ENCODE data around the gene DET1.

GRCh38 chr15:88546181-88547116 is at the start of gene DET1:
Gene DET1, minus strand, starts transcription at chr15:88546681.
- PRO-cap, 5 experiments, result peak in 5 of 5 experiments; most common plus-strand start chr15:88546557 (in 5); most common minus-strand start chr15:88546331 (in 3)
- RAMPAGE, long total RNA, 2 experiments, result no peak in any of the 2 experiments
- RRBS, result 2% methylated on average over 10 of the region's 35 CpGs

- PRO-cap, 5 experiments, result peak in 2 of 5 experiments; most common plus-strand start chr15:88622421 (in 1); most common minus-strand start chr15:88622309 (in 1)
- RAMPAGE, long total RNA, 2 experiments, result no peak in any of the 2 experiments
- RRBS, result no CpG with 5 or more reads among the region's 13 CpGs
Measured at GRCh38 chr15:88621858-88622651, 915 bp downstream of the AEN start.

- PRO-cap, 5 experiments, result no peak in any of the 5 experiments
- RAMPAGE, long total RNA, 2 experiments, result no peak in any of the 2 experiments
- RRBS, result no CpG with 5 or more reads among the region's 2 CpGs
Measured at GRCh38 chr15:88635123-88635478, 3.7 kb upstream of the ISG20 start.

- PRO-cap, 5 experiments, result peak in 5 of 5 experiments; most common plus-strand start chr15:88636325 (in 5); most common minus-strand start chr15:88635528 (in 1)
- RAMPAGE, long total RNA, 2 experiments, result no peak in any of the 2 experiments
- RRBS, result no CpG with 5 or more reads among the region's 19 CpGs
Measured at GRCh38 chr15:88635479-88636605, 3.0 kb upstream of the ISG20 start.

DNA sequence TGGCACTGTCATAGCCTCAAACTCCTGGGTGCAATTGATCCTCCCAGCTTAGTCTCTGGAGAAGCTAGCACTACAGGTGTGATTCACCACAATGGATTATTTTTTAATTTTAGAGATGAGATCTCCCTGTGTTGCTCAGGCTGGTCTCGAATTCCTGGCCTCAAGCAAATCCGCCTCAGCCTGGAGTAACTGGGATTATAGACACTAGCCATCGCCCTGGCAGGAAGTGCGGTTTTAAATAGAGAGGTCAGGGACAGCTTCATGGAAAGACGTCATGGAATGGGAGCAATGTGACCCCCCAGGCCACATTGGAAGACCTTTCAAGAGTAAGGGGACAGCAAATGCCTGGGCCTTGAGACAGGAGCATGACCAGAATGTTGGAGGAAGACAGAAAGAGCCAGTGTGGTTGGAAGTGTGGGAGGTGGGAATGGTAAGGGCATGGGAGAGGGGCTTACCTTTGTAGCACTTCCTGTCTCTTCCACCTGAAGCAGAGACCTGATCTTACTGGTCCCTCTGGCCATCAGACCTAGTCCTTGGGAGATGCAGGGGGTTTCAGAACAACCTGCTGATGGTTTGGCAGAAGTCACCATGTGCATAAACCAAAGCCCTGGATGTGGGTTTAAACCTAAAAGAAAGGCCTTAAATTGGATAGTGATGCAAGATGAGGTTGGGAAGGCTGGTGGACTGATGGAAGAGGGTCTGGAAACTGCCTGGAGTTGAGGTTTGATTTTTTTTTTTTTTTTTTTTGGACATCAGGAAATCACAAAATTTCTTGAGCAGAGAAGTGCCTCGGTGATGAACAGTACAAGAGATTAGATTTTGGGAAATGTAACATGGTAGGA is 2.0 kb upstream of the ISG20 start:
- PRO-cap, 5 experiments, result no peak in any of the 5 experiments
- RAMPAGE, long total RNA, 2 experiments, result no peak in any of the 2 experiments
- RRBS, result no CpG with 5 or more reads among the region's 6 CpGs

DNA sequence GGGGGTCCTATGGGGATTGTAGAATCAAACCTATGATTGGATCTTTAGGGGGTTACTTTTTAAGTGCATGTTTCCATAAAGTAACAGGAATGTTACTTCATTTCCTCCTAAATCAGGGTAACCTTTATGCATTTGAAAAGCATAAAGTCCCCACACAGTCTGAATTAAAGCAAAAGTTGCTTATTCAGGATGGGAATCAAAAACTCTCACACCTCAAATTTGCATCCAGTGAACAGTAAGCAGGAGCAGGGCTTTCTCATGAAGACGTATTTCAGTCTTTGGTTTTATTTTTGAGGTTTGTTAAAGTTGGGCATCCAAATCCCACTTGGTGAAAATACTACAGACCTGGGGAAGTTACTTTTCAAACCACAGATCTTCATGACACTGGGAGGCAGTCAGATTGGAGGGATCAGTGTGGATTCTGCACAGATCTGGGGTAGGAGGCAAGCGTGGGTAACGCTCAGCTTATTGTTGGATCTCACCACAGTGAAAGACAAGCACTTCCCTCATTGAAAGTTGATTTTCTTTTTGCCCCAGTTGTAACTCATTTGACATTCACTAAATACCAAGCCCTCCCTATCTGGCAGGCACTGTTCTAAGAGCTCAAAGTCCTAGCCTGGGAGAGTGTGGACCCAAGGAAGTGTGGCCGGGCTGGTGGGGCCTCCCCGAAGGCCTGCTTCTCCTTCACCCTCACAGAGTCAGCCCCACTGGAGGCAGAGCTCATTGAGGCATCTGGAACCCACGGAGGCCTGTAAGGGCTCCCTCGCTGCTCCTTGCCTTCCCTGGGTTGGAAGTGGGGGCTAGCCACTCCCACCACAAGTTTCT is 867 bp upstream of the ISG20 start:
- PRO-cap, 5 experiments, result no peak in any of the 5 experiments
- RAMPAGE, long total RNA, 2 experiments, result no peak in any of the 2 experiments
- RRBS, result no CpG with 5 or more reads among the region's 7 CpGs

DNA sequence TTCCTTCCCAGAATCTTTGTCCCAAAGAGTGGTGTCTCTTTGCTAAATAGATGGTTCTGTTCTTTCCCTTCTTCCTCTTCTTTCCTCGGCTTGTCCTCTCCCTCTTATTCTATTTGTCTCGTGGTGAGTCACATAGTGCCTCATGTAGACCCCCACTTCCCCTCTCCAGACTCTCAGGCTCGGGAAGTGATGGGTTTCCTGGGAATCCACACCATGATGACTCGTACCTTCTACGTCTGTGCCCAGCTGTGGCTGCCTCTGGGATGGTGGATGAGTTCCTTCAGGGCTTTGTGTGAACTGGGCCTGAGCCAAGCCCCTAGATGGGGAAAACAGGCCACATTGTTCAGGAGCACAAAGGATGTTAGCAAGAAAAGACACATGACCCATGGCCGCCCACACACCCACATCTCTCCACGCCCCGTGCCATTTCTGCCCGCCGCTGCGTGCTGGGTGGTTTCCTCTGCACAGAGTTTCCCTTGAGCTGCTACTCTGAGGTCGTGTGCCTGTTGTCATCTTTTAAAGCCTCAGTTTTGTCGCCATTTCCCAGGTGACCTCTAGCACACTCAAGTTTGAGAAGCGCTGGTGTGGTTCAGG is 10.5 kb downstream of the ISG20 start:
- PRO-cap, 5 experiments, result peak in 1 of 5 experiments; most common minus-strand start position 77 of the sequence (in 1)
- RAMPAGE, long total RNA, 2 experiments, result no peak in any of the 2 experiments
- RRBS, result no CpG with 5 or more reads among the region's 14 CpGs

DNA sequence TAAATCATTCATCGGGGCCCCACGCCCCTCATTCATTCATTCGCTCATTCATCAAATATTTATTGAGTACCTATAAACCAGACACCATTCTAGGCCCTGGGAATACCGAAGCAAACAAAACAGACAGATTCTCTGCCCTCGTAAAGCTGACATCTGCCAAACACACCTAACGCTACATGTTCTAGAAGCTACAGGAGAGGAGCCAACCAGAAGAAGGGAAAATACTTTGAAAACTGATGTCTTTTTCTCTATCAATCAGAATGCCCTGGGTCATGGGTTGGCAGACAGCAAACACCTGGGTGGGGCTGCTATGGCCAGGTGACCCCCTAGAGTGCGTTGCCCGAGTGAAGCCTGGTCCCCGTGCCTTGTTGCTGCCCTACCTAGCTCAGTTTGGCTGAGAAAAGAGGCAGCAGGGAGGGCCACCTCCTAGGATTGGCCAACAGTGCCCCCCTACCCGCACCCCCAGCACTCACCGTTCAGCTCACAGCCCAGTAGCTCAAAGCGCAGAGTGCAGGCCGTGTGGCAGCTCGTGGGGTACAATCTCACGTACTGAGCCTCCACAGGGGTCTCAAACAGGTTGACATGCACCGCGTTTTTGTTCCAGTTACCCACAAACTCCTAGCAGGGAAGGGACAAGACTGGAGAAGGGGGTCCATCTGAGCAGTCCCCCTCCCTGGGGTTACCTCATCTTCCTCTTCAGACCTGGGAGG is 7.7 kb downstream of the MFGE8 start:
- PRO-cap, 5 experiments, result no peak in any of the 5 experiments
- RAMPAGE, long total RNA, 2 experiments, result no peak in any of the 2 experiments
- RRBS, result no CpG with 5 or more reads among the region's 17 CpGs

DNA sequence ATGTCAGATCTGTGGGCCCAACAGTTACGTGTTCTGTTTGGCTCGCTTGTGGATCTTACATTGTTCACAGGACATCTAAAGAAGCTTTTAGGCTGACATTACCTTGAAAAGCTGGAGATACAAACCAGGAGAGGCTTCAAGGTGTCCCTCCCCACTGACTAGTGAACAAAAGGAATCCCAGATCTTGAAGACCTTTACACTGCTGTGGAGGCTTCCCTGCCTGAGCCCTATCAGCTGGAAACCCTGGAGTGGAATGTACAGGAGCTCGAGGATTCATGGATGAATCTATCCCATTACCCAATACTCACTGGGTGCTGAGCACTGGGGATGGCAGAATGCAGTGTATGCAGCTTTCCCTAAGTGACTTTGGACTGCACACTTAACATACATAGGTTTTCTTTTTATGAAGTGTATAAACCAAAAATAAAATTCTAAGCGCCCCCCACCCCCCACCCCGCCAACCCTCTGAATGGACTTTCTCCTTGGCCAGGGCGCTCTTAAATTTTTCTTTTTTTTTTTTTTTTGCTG is 82.3 kb upstream of the MFGE8 start:
- PRO-cap, 5 experiments, result no peak in any of the 5 experiments
- RAMPAGE, long total RNA, 2 experiments, result no peak in any of the 2 experiments
- RRBS, result no CpG with 5 or more reads among the region's 6 CpGs

- PRO-cap, 5 experiments, result peak in 5 of 5 experiments; most common plus-strand start chr15:89090913 (in 2); most common minus-strand start chr15:89090970 (in 2)
- RAMPAGE, long total RNA, 2 experiments, result no peak in any of the 2 experiments
- RRBS, result no CpG with 5 or more reads among the region's 16 CpGs
Measured at GRCh38 chr15:89090612-89091719, 2.7 kb downstream of the ABHD2 start.

- PRO-cap, 5 experiments, result peak in 3 of 5 experiments; most common plus-strand start chr15:89102163 (in 2); most common minus-strand start chr15:89102023 (in 3)
- RAMPAGE, long total RNA, 2 experiments, result no peak in any of the 2 experiments
- RRBS, result no CpG with 5 or more reads among the region's 9 CpGs
Measured at GRCh38 chr15:89101770-89102524, 13.7 kb downstream of the ABHD2 start.

DNA sequence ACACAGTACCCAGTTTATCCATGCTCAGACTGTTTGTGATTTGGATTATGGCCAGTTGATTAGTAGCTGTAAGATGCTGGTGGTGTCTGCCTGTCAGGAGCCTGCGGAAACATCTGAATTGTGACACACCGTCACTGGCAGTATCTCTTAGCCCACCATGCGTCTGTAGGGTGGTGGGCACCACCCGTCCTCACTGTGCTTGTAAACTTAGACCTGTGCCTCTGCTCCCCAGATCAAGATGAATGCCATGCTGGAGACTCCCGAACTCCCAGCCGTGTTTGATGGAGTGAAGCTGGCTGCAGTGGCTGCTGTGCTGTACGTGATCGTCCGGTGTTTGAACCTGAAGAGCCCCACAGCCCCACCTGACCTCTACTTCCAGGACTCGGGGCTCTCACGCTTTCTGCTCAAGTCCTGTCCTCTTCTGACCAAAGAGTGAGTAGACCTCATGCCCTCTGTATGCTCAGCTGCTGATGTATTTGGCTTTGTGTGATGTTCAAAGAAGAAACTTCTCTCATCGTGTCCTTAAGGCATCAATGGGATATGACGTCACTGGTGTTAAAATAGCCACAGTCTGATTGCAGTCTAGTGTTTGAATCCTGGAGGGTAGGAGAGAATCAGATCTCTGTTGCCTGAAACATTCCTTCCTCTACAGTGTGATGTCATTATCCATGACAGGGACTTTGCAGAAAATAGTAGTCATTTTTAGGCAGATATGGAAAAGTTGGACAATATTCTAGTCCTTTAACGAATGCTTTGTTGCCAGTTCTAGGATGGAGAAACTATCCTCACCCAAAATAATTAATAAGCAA is 28.0 kb downstream of the ABHD2 start:
- PRO-cap, 5 experiments, result no peak in any of the 5 experiments
- RAMPAGE, long total RNA, 2 experiments, result no peak in any of the 2 experiments
- RRBS, result no CpG with 5 or more reads among the region's 14 CpGs

DNA sequence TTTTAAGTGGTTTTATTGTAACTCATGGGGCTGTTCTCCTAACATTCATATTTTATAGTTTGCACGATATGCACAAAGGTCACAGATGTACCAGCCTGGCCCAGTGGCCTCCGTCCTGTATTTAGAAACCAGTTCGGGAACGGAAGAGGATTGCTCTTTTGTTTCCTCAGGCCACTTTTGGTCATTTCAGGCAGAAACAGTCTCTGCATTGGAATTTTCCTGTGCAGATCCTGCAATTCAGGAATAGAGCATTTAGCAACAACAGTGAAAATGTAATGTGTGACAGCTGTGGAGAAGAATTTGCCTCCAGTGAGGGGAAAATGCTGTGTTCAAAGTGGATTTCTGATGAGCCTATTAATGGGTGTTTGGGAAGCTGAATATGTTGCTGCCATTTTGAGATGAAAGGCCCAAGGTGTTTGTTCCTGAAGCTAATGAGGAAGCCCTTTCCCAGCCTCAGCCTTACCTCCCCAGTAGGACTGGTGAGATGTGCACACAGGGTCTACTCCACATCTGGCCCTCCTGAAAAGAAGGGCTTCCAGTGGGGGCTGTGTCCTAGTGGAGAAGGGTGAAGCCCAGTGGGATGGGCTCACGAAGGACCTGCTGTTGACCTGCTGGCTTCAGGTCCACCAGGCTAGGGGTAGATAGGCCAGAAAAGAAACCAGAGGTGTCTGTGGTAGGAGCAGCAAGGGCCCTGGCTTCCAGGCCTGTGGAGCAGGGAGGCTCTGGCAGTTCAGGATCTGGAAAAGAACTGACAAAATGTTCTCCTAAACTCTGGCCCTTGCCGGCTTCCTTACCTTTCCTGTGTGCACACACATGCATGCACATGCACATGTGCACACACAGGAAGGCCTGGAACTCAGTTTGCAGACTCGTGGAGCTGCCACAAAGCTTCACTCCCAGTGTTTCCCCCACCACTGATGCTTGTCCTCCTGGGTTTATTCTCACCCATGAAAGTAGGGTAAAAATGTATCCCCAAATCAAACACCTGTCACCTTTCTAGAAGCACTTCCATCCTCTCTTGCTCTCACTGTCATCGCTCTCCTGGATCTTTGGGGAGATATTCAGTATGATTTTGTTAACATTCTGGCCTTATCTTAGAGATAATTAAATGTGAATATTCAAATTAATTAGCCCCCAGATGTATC is 49.5 kb downstream of the ABHD2 start:
- PRO-cap, 5 experiments, result peak in 1 of 5 experiments; most common plus-strand start position 131 of the sequence (in 1); most common minus-strand start position 123 of the sequence (in 1)
- RAMPAGE, long total RNA, 2 experiments, result no peak in any of the 2 experiments
- RRBS, result no CpG with 5 or more reads among the region's 8 CpGs

DNA sequence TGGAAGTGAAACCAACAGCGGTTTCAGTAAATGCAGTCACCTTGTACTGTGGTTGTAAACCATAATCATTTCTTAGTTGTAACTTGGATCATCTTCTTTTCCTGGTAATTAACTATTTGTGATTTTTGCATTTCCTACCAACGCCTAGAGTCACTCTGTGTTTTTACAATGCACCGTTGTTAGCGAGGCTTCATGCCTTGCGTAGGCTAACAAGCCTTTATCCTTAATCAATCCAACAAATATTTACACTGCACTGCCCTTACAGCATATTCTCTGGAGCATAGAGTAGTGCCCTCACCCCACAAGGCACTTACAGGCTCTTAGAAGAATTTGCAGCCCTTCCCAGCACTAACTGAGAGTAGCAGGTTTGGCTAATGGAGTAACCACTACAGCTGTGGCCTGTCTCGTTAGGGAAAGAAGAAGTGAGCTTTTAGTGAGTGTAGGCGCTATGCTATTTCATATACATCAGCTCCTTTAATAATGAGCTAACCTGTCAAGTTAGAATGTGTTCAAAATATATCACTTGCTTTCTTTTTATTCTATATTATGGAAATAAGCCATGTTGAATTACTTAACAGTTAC is 62.7 kb downstream of the ABHD2 start:
- PRO-cap, 5 experiments, result no peak in any of the 5 experiments
- RAMPAGE, long total RNA, 2 experiments, result no peak in any of the 2 experiments
- RRBS, result no CpG with 5 or more reads among the region's 7 CpGs

- PRO-cap, 5 experiments, result no peak in any of the 5 experiments
- RAMPAGE, long total RNA, 2 experiments, result no peak in any of the 2 experiments
- RRBS, result no CpG with 5 or more reads among the region's 32 CpGs
Measured at GRCh38 chr15:89200930-89202150, 20.0 kb downstream of the RLBP1 start.

GRCh38 chr15:89320789-89322068 is 13.4 kb downstream of the POLG start:
- PRO-cap, 5 experiments, result peak in 1 of 5 experiments; most common plus-strand start chr15:89321688 (in 1); most common minus-strand start chr15:89321627 (in 1)
- RAMPAGE, long total RNA, 2 experiments, result no peak in any of the 2 experiments
- RRBS, result 50% methylated on average over 2 of the region's 21 CpGs

GRCh38 chr15:89330154-89330450 is 4.5 kb downstream of the POLG start:
- PRO-cap, 5 experiments, result no peak in any of the 5 experiments
- RAMPAGE, long total RNA, 2 experiments, result no peak in any of the 2 experiments
- RRBS, result no CpG with 5 or more reads among the region's 5 CpGs

GRCh38 chr15:89378364-89379416 is 44.1 kb upstream of the POLG start:
- PRO-cap, 5 experiments, result no peak in any of the 5 experiments
- RAMPAGE, long total RNA, 2 experiments, result no peak in any of the 2 experiments
- RRBS, result 7% methylated on average over 48 of the region's 100 CpGs

- PRO-cap, 5 experiments, result no peak in any of the 5 experiments
- RAMPAGE, long total RNA, 2 experiments, result no peak in any of the 2 experiments
Measured at GRCh38 chr15:89456811-89457541, 39.4 kb downstream of the RHCG start.

DNA sequence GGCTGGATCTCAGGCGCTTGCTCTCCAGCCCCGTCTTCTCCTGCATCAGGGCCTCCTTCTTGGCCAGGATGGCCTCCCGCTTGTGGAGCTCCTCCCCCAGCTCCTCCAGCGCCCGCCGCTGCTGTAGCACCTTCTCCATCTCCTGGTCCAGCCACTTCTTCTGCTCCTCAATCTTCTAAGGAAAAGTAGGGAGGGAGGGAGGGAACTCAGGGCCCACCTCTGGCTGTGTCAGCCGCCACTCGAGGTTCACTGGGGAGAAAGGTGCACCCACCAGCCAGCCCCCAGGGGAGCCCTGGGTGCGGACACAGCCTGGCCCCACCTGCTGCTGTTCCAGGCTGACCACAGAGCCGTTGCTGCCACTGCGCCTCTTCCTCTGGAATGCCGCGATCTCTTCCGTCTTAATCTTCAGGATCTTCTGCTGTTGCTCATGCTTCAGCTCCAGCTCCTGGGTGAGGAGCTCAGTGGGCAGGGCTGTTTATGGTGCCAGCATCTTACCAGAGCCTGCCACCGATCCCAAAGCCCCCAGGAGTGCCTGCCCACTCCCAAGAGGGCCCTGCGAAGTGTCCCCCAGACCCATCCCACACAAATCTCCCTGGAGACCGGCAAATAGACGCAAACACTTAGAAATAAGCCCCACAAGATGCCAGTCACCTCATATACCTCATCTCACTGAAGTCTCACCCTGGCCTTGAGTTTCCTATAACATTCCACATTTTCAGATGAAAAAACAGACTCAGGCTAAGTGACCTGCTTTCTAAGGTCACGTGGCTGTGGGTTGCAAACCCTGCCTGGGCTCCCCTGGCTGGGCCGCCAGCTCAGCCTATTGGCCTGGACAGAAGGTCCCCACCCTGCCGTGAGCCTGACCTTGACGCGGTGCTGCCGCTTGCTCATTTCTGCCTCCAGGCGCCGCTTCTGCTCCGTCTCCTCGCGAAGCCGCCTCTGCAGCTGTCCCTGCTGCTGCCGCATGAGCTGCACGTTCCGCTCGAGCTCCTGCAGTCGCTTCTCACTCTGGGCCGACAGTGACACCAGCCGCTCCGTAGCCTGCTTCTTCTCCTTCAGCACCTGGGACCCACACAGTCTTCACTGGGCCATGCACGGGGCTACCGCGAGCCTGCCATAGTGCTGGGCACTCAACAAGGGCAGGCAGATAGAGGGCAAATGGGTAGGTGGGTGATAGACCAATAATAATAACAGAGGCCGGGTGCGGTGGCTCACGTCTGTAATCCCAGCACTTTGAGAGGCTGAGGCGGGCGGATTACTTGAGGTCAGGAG is 22.0 kb downstream of the KIF7 start:
- PRO-cap, 5 experiments, result no peak in any of the 5 experiments
- RAMPAGE, long total RNA, 2 experiments, result no peak in any of the 2 experiments
- RRBS, result no CpG with 5 or more reads among the region's 46 CpGs